HTERT-HM (cell line): ENCODE measurements around a stretch of chr12.

DNA sequence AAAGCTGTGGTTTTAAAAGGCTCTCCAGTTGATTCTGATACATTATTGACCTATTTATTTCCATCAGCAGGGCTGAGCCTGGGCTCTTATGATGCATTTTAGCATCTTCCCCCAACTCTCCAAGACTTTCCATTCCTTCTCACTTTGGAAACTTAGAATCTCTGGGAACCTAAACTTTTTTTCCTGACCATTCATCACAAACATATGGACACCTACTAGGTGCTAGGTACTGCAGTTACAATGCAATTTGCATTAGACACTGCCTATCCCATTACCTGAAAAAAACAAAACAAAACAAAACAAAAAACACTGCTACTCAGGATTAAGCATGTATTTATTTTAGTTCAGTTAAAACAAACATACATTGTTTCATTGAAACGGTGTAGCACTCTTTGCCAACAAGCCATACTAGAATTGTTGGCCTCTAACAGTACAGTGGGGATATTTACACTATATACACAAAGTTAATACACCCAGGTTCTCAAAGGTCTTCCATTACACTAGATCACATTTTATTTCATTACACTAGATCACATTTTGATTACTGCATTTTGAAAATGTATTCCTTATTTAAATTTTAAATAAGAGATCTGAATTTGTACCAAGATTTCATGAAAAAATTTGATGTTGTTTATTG is 14.6 kb downstream of the SLC38A2 start:
- RRBS: no CpG with 5 or more reads among the region's 1 CpG

- RRBS: no CpG with 5 or more reads among the region's 4 CpGs
Observed at GRCh38 chr12:46370720-46371200, 1.8 kb downstream of the SLC38A2 start.

GRCh38 chr12:46371916-46372232 is 699 bp downstream of the SLC38A2 start:
- RRBS: under 1% methylated on average over 11 of the region's 21 CpGs

- RRBS: no CpG with 5 or more reads among the region's 2 CpGs
Observed at GRCh38 chr12:46402384-46402809, 29.8 kb upstream of the SLC38A2 start.

GRCh38 chr12:46545827-46546443 is 173.4 kb upstream of the SLC38A2 start:
- RRBS: no CpG with 5 or more reads among the region's 8 CpGs

GRCh38 chr12:46640001-46640512 is 185.7 kb downstream of the SLC38A4 start:
- RRBS: no CpG with 5 or more reads among the region's 3 CpGs

DNA sequence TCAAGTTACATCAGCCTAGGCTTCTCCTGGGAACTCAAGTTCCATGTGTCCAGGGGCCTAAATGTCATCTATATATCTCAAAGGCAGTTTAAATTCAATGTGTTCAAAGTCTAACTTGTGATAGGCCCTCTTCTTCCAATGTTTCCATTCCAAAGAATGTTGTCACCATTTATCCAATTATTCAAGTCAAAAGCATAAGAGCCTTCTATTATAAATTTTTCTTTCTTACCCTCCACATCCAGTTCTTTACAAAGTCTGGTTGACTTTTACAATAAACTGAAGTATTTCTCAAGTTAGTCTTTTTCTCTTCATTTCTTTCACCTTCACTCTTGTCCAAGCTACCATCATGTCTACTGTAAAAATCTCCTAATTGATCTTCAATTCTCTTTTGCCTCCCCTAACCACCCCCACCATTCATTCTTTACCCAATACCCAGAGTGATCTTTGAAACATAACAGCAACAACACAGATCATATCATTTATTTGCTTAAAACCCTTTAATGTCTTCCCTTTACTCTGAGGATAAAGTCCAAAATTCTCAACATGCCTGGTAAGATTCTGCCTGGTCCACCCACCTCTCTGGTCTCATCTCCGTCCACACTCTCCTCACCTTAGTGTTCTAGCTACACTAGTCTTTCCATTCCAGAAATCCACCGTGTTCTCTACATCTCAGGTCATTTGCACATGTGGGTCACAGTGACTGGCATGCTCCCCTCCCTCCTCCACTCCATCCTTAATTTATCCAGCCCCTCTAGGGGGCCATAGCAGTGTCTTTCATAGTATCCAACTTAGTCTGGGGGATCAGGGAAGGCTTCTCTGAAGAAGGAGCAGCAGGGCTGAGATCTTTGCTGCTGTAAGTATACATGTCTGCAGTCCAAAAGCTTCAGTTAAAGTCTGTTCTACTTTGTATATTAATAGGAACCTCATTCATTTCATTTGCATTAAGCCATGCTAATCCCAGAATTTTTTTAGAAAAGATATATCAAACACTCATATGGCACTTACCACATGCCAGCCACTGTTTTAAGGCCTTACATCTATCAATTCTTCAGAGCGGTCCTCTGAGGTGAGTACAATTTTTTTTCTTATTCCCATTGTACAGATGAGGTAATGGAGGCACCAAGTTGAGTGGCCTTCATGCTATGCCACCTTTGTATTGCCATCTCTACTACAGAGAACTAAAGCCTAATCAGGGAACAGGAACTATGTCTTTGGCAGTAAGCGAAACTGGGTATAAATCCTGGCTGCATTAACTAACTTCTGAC is 27.6 kb downstream of the SLC38A4 start:
- RRBS: no CpG with 5 or more reads among the region's 4 CpGs

- RRBS: no CpG with 5 or more reads among the region's 2 CpGs
Observed at GRCh38 chr12:46814067-46814591, 11.7 kb downstream of the SLC38A4 start.

DNA sequence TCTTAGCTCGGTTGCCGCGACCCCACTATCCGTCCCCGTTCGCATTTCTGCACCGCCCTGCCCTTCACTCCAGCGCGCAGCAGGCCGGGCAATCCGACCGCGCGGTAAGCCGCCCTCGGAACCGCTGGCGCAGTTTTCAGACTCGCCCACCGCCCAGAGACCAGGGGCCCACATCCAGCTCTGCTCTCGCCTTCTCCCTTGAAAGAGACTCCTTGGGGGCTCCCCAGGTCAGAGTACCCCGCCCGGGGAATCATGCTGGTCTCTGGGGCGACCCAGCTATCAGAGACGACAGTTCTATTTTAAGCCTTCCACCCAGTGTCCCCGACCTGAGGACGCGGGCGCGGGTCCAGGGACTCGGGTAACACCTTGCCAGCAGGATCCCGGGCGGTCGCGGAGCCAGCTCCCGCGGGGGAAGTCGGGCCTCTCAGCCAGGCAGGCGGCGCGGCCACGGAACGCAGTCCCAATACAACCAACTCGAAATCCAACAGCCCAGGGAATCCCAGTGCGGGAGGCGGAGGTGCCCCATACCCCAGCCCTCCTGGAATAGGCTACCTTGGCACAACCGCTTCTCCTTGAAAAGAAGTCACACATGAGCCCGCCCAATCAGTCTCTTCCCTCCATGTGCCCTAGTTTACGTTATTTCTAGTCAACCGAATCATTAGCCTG is 5.8 kb upstream of the SLC38A4 start:
- RRBS: 0% methylated on average over 2 of the region's 50 CpGs

GRCh38 chr12:46832093-46832682 is 6.4 kb upstream of the SLC38A4 start:
- RRBS: no CpG with 5 or more reads among the region's 17 CpGs

GRCh38 chr12:46938046-46938762 is 112.4 kb upstream of the SLC38A4 start:
- RRBS: no CpG with 5 or more reads among the region's 5 CpGs

DNA sequence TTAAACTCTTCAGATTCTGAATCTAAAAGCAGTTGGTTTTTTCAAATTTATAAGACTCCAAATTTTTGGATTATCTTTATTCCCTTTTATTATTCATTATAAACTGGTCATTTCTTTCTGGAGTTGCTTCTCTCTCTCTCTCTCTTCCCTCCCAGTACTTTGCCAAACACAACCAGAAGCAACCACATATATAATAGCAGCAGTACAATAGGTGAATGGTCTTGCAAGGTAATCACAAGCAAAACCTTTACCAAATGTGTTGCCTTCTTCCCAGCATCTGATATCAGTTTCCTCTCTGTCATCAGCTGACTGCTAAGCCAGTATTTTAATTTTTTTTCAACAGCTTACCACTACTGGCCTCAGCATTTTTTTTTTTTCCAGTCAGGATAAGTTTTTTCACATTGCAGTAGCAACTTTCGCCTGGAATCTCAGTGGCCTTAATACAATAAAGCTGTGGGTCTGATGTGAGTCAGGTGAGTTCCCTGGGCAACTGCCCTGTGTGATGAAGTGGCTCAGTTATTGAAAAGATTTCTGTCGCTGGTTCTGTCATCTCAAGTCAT is 282.4 kb upstream of the AMIGO2 start:
- RRBS: no CpG with 5 or more reads among the region's 2 CpGs

- RRBS: no CpG with 5 or more reads among the region's 3 CpGs
Observed at GRCh38 chr12:47754756-47755154, 3.9 kb downstream of the RAPGEF3 start.

DNA sequence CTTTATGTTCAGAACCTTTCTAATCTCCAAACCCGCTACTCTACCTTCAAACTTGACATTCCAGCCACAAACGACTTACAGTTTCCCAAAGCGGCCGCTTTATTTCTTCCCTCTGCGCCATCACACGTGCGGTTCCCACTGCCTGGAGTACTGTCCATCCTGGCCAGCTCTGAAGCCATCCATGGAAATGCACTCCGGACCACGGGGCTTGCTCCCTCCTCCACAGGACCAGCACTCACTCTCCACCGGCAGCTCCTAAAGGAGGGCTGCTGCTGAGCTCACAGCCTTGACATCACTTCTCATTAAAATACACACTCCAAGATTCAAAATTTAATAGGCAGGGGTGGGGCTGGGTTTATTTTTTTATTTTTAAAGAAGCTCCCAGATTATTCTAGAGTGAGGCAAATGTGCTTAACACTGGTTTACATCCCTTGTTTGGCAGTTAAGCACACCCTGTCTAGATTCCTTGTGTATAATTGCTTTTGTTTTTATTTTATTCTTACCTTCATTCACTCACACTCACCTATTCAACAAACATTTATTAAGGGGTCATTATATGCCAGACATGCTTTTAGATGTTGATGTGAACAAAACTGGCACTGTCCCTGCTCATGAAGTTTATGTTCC is 2.1 kb upstream of the SLC48A1 start:
- RRBS: 34% methylated on average over 3 of the region's 10 CpGs

DNA sequence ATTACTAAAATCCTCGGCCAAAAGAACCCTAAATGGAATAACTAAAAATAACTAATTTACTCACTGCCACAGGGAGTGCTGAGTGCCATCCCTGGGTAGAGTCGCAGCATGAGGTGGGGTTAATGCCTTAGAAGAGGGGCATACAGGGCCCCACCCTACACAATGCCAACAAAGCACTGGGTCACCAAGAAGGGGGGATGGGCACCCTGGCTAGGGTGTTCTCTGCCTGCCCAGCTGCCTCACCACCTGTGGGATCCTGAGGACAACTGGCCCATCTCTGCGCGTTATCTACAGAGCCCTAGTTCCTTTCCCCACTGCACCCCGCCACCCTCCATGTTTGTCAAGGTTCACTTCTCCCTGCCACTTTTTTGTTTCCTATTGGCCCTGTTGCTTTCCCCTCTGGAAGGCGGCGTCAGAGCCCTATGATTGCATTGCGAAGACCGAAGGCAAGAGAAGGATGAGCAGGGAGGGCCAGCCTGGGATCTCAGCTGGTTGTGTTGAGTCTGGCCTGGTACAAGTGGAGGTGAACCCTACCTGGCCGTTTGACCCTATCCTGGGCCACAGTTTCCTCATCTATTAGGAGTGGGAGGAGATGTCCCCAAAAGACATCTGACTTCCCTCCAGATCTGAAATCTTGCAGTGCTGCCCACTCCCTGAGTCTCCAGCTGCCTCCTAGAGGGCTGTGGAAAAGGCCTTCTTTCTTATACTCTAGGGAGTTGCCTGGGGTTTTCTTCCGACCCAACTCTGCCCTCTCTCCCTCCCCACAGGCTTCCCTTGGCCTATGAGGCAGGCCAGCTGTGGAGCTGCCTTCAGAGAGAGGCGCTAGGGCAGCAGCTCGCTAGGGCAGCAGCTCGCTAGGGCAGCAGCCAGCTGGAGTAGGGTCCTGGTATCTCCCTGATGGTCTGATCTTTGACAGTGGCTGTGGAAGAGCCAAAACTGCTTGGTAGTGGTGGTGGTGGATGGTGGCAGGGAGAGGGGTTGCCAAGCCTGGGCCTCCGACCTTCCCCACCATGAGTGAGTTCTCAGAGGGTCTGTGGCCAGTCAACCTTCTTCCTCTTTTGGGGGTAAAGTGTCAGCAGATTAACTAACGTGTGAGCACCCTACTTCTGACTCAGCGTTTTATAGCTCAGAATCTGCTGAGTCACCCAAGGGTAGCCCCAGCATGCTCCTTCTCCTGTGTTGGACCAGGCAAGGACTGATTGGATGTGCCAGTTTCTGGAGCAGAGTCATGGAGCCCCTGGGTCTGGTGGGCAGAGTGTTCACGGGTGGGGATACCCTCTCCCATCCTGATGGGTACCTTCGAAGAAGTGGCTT is 2.0 kb downstream of the SLC48A1 start:
- RRBS: no CpG with 5 or more reads among the region's 19 CpGs

DNA sequence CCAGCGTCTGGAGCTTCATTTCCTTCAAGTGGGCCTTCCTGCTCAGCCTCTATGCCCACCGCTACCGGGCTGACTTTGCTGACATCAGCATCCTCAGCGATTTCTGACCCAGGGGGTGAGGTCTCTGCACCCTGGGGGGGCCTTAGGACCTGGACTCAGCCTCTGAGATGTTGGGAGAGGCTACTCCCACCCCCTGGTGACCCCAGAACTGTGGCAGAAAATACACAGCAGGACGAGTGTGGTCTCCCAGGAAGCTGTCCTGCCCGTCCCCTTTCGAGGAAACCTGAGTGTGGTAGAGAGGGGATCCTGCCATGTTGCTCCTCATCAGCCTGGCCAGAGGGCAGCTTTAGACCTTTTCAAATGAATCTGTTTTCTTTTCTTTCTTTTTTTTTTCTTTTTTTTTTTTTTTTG is 7.1 kb downstream of the SLC48A1 start:
- RRBS: no CpG with 5 or more reads among the region's 7 CpGs

- RRBS: no CpG with 5 or more reads among the region's 15 CpGs
Observed at GRCh38 chr12:47825026-47825843, 5.5 kb upstream of the HDAC7 start.

DNA sequence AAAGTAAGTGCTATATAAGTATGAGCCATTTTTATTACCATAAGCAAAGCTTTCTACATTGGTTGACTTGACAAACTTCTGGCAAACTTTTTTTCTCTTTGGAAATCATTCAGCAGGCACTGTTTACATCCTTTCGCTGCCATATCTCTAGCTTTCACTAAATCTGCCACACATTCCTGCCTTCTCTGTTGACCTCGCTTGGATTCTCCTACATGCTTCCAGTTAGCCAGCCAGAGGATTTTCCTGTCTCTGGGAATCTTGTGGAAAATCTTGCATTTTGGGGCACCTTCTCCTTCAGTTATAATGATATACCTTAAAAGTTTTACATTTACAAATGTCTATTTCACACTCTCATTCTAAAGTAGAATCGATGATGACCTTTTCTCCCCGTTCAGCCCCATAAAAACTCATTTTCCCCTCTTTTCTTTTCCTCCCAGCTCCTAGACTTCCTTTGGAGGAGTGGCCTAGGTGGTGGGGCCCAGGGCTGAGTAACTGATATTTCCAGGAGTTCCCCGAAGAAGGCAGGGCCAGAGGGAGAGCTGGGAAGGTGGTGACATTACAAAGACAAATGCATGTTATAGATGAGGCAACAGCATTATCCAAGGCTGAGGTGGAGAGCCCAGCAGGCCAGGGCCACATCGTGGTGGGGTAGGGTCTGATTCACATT is 22.0 kb upstream of the HDAC7 start:
- RRBS: no CpG with 5 or more reads among the region's 6 CpGs

DNA sequence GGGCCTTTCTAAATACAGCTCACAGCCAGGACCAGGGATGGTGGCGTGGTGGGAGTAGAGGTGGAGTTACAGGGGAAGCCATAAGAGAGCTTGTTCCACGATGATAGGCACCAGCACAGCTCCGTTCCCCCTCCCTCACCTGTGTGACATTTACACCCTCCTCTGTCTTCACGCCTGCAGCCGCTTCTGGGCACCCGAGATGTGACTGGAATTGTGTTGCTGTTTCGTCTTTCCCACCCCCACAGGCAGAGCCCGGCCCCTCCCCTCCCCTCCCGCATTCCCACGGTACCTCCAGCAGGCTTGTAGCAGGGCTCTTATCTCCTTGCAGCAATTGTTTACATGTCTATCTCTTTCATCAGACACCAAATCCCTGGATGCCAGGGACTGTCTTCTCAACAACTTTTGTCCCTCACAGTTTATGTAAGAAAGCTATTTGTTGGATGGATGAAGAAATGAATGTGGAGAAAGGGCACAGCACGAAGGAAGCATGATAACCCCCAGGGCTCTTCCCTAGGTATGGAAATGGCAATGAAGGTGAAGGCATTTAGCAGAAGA is 31.0 kb upstream of the HDAC7 start:
- RRBS: no CpG with 5 or more reads among the region's 11 CpGs

DNA sequence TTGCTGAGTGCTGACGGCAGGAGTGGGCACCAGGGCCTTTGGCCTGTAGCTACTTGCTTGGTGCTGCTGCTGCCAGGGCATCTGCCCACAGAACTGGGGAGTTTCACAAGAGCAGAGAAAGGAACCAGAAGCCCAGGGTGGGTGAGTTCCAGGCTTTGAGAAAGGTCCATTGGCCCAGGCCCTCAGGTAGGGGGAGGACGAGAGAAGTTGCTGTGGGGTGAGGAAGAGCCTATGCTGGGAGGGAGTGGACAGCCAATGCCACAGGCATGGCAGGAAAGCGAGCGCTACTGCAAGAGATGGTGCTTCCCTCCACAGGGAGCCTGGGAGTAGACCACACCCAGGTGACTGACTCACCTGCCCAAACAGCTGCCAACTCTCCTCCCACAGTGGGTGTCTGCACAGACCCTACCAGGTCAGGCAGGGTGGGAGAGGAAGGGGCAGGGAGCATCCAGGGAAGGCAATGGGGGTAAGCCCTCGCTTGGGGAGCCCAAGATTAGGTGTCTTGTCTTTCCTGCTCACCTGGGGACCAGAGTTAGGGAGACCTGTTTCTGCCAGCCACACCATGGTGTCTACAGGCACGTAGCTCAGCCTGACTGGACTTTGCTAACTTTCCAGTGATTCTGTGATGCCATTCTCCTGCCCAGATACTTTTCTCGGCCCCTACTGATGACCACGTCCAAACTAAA is 39.1 kb upstream of the HDAC7 start:
- RRBS: no CpG with 5 or more reads among the region's 8 CpGs